ENCODE results near the genes LYZL6 and CCL18.

DNA sequence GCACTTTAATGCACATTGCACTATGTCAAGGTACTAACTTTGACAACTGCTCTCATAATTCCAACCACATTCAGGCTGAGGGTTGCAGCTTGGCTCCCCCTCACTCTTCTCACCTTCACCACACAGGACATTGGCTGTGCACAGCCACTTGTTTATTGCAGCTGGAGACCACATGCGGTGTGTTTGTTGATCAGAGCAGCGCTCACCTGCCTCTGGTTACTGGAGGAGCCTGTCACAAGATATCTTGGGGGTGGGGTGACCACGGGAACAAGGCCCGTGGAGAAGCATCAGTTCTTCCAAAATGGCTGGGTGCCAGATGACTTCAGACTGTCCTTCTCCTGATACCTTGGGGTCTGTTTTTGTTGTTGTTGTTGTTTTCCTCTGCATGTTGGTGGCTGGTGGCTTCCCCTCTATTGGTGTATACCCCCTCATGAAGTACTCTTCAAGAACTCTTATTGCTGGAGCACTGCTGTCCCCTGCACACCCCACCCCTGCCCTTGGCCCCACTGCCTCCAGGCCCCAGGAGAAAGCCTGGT is 10.7 kb upstream of the CCL5 start:
- PRO-cap, 2 experiments: no peak in any of the 2 experiments

DNA sequence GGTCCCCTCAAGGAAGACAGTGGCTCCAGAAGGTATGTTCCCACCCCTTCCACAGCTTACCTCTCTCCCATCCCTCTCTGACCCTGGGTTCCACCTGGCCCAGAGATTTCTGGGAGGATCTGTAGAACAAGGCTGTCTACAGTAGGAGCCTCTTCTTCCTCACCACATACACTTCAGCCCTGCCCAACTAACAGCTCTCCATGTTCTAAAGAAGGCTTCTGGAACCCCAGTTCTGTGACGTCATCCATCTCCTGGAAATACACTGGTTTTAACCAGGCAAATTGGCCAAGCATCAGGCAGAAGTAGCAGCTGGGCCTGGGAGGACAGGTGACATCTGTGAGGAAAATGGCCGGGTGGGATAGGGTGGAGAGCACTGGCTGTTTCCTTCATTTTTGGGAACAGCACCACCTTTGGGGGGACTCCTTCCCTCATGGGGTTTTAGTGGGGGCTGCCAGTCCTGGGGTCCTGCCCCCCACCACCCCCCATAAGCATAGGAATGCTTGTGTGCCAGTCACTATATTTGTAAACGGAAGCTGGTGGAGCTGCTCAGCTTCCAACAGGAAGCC is at the start of gene LYZL6:
LYZL6 (minus strand) TSS at position 207 of the 566 bp plus-strand sequence.
- PRO-cap, 2 experiments: no peak in any of the 2 experiments

GRCh38 chr17:35983425-35984139 is 2.3 kb upstream of the CCL16 start:
- PRO-cap, 2 experiments: no peak in any of the 2 experiments

DNA sequence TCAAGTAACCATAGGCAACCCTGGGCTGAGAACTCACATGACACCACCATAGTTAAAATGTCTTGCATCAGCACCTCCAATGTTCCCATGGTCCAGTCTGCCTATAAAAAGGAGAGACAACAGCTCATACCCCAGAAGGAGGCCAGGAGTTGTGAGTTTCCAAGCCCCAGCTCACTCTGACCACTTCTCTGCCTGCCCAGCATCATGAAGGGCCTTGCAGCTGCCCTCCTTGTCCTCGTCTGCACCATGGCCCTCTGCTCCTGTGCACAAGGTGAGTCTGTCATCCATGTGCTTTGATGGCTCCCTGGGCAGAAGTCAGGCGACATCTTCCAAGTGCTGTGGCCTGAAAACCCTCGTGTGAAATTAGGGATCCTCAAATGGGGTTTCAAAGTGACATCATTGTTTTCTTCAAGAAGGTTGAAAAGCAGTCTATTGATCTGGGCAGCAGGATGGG is at the start of gene CCL18:
CCL18 (plus strand) TSS at position 134 of the 454 bp plus-strand sequence.
- PRO-cap, 2 experiments: peak in 1 of 2 experiments; most common plus-strand start position 134 of the sequence (in 1)

GRCh38 chr17:36187814-36188377 is 8.7 kb downstream of the CCL3L3 start:
- PRO-cap, 2 experiments: no peak in any of the 2 experiments

GRCh38 chr17:36482729-36483455 is 3.6 kb upstream of the ZNHIT3 start:
- PRO-cap, 2 experiments: no peak in any of the 2 experiments

- PRO-cap, 2 experiments: peak in 2 of 2 experiments; most common plus-strand start chr17:36534282 (in 2)
Observed at GRCh38 chr17:36533412-36534407, 958 bp downstream of the MYO19 start.

DNA sequence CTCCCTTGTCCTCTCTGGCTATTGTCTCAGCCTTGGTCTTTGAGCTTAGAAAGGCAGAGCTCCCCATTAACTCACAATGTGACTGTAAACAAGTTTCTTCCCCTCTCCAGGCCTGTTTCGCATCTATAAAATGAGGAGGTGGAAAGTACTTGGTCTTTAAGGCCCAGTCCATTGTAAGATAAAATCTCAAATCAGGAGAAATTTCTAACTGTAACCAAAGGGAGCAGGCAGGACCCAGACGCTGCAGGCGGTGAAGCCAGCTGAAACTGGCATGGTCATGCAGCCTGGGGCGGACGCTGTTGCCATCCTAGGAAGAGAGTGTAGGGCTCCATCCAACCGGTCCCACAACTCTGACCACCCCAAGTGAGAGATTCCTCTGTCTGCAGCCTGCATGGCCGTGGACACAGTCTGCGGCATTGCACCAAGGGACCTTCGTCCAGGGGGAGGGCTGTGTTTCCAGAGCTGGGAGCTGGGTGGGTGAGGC is 17.4 kb upstream of the LHX1 start:
- PRO-cap, 2 experiments: no peak in any of the 2 experiments

- PRO-cap, 2 experiments: no peak in any of the 2 experiments
Observed at GRCh38 chr17:37327764-37328980, 47.6 kb upstream of the C17orf78 start.

GRCh38 chr17:37433435-37433926 is 26.8 kb downstream of the TADA2A start:
- PRO-cap, 2 experiments: no peak in any of the 2 experiments

DNA sequence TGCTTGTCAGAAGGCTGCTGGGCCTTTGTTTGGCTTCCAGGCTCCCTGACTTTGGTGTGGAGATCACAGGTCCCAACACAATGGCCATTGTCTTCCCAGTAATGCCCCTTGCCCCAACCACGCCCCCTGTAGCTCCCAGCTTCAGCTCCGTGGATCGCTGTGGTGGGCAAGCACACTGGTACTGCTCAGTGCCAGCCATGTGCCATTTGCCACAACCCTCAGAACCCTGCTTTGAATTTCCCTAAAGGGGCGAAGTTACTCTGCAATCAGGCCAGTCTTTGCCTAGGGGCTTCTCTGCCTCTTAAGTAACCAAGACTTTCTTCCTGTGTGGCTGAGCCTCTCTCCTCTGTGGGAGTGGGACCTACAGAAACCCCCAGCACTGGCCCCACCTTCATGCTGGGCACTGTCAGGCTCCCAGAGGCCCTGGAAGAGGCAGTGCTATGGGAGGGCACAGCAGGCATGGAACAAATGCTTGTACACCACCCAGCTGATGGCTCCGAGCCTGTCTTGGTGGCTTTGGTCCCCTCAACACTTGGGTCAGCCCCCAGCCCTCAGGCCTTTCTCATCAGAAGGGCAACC is 14.7 kb downstream of the HNF1B start:
- PRO-cap, 2 experiments: no peak in any of the 2 experiments

DNA sequence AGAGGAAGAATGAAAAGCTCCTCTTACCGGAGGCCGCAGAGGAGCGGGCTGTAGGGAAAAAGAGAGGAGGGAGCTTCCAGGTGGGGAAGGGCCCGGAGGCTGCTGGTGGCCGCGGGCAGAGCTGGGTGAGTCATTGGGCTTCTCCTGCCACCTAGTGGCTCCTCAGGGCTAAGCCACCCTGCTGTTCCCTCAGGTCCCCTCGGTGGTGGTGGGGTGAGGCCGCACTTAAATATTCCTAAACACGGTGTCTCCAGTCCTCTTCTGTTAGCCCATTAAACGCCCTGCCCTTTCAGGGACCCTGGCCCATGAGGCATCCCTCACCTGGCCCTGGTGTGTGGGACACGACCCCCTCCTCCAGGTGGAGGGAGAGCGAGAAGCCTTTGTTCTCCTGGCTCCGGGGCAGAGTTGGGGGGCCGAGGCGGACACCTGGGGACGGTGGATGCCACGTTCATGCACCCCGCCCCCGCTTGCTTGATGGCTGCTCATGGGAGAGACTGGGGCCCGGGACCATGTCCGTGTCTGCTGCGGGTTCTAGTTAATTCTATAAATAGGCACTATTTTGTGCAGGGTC is 13.4 kb upstream of the ARHGAP23 start:
- PRO-cap, 2 experiments: no peak in any of the 2 experiments

GRCh38 chr17:38415315-38416108 is 12.8 kb upstream of the ARHGAP23 start:
- PRO-cap, 2 experiments: peak in 2 of 2 experiments; most common minus-strand start chr17:38415431 (in 2)

DNA sequence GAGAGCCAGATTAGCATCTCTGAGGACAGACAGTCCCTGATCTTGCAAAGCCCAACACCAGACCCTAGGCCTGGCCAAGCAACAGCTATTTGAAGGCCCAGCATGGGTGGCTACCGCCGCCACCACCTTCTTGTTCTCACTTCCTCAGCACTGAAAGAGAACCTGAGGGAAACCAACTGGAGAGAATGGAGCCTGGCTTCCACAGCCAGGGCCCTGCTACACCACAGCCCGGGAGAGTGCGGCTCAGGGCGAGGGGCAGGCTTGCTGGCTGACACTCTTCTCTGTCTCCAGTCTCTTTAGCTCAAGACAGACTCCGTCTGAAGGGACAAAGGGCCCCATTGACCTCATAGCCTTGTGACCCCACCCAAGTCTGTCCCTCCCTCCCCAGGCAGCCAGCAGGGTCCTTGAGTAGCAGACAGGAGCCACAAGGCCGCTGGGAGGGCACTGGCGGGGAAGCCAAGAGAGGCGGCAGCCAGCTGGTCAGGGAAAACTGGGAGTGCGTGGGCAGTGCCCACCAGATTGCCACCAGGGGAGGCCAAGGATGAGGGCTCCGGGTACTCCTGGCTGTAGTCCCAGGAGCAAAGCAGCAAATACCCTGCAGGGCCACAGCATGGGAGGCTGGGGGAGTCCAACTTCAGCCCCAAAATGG is 10.8 kb upstream of the ARHGAP23 start:
- PRO-cap, 2 experiments: no peak in any of the 2 experiments

GRCh38 chr17:38482407-38482895 is 54.2 kb downstream of the ARHGAP23 start:
- PRO-cap, 2 experiments: no peak in any of the 2 experiments

DNA sequence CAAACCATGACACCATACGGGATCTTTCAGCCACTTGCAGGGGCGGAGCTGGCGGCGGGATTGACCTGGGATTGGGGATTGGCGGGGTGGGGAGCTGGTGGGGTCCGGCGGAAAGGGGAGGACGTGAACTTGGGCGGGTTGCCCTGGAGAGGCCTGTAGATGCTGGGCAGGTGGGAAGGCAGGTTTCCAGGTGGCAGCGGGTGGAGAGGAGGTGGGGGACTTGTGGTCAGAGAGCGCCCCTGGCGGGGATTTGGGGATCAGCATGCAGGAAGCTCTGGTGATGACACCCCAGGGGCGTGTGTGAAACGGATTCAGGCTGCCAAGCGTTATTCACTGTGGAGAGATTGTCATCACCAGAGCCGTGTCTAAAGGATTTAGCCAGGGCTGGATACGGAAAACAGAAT is 81.0 kb downstream of the ARHGAP23 start:
- PRO-cap, 2 experiments: no peak in any of the 2 experiments

DNA sequence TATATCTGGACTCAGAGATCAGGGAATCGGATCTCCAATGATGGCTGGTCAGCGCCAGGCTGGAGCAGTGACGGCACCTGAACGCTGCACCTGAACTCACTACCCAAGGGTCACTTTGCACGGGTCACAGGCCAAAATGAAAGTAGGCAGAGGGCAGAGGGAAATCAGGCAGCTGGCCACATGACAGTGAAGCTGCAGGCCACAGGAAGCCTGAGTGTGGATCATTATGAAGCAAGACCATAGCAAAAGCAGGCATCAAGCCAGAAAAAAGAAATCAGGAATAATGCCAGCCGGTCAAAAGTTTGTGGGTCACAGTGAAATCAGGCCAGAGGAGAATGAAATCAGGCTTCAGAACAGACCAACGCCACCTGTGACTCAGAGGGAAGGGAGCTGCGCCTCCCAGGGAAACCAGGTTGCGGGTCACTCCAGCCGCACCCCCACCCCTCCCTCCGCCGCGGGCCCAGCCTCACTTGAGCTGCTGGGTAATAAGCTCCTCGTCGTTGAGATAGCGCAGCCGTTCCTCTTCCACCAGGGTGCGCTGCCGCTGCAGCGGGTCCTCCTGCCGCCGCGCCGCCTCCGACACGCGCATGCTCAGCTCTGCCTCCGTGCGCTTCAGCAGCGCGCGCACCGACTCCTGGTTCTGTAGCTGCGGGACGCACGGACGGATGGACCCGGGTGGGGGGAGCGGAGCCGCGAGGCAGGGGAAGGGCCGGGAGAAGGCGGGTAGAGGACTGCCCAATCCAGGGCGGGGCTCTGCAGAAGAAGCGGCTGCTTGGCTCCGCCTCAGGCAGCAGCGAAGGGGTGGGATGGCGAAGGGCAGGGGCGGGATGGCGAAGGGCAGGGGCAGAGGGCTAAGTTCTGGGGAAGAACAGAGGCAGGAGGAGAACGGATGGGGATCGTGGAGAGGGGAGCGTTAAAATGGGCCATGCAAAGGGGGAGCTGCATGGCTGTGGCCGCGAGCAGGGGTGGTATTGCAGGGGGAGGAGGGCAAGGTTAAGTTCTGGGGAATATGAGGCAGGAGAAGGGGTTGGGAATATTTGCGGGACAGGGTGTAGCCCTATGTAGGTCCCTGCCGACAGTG is 47.7 kb downstream of the SRCIN1 start:
- PRO-cap, 2 experiments: peak in 1 of 2 experiments; most common plus-strand start position 643 of the sequence (in 1)

- PRO-cap, 2 experiments: no peak in any of the 2 experiments
Observed at GRCh38 chr17:38614074-38614621, 8.4 kb upstream of the SRCIN1 start.

GRCh38 chr17:38617292-38617657 is 11.5 kb upstream of the SRCIN1 start:
- PRO-cap, 2 experiments: peak in 1 of 2 experiments; most common plus-strand start chr17:38617469 (in 1); most common minus-strand start chr17:38617411 (in 1)

DNA sequence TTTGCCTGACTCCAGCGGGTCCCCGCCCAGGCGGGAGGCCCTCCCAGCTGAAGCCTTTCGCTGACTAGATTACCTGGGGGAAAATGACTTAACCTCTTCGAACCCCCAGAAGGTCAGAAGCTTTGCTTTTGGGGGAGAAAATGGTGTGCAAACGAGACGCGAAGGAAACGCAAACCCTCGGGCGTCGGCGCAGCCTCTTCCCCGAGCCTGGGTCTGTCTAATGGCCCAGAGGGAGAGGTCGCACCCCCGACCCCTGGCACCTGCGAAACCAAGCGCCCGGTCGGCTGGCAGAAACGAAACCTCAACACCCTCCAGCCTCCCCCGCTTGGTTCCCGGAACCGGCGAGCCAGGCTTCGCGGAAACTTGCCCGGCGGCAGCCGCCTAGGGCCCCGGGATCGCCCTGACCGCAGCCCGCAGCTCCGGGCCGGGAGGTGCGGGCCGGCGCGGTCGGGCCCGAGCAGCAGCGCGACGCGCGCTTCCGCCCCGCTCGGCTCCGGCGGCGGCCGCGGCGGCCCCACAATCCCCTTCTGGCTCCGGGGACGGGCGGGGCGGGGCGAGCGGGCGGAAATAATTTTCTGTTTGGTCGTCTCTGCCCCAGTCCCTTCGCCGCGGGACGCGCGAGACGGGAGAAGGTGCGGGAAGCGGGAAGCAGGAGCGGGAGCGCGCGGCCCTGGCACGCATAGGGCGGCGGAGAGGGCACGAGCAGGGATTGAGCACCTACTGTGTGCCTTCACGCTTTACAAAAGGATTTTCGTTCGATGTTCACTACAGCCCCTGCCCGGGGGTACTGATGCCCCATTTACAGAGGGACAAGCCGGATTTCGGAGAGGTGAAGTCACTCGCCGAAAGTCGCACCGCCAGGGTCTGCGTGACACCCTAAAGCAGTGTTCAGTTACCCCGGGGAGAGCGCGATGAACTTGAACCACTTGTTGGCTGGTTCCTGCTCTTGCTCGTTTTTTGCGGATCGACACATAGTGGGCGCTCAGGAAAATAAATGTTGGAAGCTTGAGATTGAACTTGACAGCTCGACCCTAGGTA is 2.9 kb upstream of the MLLT6 start:
- PRO-cap, 2 experiments: peak in 2 of 2 experiments; most common plus-strand start position 597 of the sequence (in 1); most common minus-strand start position 498 of the sequence (in 2)